Non-pigmented ciliary epithelial cell (primary cell): Measurements from ENCODE around the genes CALML3, ASB13 and GDI2.

DNA sequence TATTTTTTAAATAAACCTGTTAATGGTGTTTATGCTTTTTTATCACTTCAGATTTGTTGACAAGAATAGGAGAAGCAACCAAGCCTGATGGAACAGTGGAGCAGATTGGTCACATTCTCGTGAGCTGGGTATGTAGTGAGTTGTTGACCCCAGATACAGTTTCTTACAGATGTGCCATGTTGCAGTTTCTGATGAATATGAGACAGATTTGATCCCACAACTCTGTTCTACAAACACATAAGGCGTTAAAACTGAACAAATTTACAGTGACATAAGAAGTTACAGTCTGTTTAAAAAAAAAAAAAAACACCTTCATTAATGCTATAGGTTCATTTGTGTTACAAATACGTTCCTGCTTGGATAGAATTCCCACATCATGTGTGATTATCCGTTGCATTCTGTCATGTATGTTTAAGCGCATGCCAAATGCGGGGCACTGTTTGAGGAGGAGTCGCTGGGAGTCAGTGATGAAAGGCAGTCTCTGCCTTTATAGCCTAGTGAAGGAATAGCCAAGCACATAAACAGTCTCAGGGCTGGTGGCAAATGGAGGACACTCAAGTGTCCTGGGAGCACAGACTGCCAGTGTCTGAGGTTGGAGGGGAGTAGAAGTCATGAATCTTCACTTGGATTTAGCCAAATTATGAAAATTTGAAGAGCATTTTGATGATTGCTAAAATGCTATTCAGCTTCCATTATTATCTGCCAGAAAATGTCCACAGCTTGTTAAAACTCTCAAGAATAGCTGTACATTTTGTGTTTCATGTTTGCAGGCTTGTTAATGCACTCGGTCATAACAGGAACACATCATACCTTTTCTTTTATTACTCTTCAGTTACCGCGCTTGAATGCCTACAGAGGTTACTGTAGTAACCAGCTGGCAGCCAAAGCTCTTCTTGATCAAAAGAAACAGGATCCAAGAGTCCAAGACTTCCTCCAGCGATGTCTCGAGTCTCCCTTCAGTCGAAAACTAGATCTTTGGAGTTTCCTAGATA, 41.4 kb downstream of the NET1 start:
- RRBS, result no CpG with 5 or more reads among the region's 13 CpGs

- RRBS, result no CpG with 5 or more reads among the region's 5 CpGs
Observed at GRCh38 chr10:5457187-5458228, 41.9 kb downstream of the CALML5 start.

- RRBS, result no CpG with 5 or more reads among the region's 24 CpGs
Observed at GRCh38 chr10:5480370-5481105, 18.8 kb downstream of the CALML5 start.

- RRBS, result 98% methylated on average over 4 of the region's 37 CpGs
Observed at GRCh38 chr10:5524479-5525278, at the start of gene CALML3. TSS of gene CALML3 (plus strand) at chr10:5524961.

GRCh38 chr10:5584921-5585502, 60.3 kb downstream of the CALML3 start:
- RRBS, result no CpG with 5 or more reads among the region's 10 CpGs

DNA sequence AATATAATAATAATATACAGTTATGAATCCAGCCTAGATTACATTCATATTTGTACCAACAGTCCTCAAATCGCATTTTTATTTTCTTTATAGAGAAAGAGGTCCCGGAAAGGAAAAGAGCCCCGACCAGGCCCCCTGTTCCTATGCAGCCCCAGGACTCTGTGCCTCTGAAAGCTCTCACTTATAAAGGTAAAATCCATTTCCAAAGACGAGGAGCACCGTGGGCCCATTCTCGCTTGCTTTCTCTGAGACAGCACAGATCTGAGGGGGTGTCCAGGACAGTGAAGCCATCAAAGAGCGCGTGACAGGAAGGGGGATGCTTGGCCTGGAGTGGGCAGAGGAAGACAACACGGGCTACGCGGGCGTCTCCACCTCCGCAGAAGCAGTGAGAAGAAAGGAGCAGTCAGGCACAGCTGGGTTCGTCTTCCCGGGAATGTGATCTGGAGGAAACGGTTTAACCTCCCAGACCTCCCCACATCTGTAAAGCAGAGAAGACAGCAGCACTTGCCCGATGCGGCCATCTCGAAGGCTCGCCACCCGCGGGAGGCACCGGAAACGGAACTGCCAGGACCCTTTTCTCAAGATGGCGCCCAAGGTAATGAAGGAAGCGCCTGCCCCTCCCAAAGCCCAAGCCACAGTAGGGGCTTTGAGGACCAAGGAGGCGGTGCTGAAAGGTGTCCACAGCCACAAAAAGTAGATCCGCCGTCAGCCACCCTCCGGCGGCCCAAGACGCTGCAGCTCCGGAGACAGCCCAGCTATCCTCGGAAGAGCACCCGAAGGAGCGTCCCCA, 41.9 kb downstream of the ASB13 start:
- RRBS, result no CpG with 5 or more reads among the region's 36 CpGs

- RRBS, result 1% methylated on average over 39 of the region's 118 CpGs
Observed at GRCh38 chr10:5665862-5666878, at the start of gene ASB13. TSS of gene ASB13 (minus strand) at chr10:5666595.

DNA sequence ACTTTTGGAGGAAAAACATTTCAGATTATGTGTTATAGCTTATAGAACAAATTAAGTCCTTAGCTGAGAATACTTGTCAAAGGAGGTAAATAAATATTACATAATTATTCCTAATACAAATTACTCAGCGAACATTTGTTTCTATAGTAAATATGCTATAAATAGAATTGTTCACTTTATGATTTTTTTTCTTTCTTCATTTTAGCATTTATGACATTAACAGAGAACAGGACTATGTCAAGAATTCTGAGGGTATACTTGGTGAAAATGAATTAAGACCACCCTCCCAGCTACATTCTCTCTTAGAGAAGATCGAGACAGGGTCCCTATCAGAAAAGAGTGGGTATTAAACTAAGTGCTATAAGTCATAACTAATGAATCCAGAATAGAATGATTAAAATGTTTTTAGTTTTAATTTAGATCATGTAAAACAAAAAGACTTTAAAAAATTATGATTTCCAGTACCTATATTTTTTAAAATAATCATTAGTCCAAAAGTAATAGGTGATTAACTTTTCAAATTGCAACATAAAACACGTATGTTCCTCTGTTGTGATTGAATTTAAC, 24.8 kb downstream of the TASOR2 start:
- RRBS, result no CpG with 5 or more reads among the region's 3 CpGs

DNA sequence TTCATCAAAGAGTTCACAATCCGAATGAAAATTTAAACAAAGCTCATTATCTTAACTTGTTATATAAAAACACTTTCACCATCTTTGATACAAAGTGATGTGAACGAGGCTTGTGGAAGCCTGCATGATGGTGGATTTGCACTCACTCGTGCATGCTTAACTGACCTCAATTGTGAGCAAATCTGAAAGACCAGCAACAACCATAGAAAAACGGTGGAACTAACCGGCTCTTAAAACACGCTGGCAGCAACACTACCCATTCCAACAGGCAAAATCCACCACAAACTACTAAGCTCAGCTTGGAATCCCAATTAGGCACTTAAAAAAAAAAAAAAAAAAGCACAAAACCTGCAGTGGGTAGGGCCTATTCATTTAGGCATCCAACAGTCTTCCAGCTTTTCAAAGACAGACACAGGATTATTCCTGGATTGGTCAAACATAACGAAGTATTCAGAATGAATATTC, 1.9 kb downstream of the GDI2 start:
- RRBS, result no CpG with 5 or more reads among the region's 7 CpGs

GRCh38 chr10:5812613-5813520, at the start of gene GDI2:
TSS of gene GDI2 (minus strand) at chr10:5813434.
- RRBS, result 2% methylated on average over 23 of the region's 87 CpGs

- RRBS, result 4% methylated on average over 1 of the region's 17 CpGs
Observed at GRCh38 chr10:5813989-5815116, 1.1 kb upstream of the GDI2 start.

GRCh38 chr10:5935481-5935849, 41.9 kb downstream of the IL15RA start:
- RRBS, result no CpG with 5 or more reads among the region's 8 CpGs

DNA sequence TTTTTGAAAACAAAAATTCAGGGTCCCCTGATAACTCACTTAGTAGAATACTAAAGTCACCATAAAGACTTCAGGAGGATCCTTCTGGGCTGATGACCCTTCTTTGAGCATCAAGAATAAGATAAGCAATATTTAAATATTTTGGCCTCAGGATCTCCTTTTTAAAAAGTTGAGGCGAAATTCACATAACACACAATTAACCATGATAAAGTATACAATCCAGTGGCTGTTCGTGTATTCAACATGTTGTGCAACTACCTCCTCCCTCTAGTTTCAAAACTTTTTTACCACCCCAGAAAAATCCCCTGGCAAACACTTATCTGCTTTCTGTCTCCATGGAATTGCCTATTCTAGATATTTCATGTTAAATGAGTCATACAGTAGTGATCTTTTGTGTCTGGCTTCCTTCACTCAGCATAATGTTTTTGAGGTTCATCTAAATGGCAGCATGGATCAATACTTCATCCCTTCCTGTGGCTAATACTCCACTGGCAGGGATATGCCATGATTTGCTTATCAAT, 31.8 kb upstream of the IL15RA start:
- RRBS, result no CpG with 5 or more reads among the region's 2 CpGs

DNA sequence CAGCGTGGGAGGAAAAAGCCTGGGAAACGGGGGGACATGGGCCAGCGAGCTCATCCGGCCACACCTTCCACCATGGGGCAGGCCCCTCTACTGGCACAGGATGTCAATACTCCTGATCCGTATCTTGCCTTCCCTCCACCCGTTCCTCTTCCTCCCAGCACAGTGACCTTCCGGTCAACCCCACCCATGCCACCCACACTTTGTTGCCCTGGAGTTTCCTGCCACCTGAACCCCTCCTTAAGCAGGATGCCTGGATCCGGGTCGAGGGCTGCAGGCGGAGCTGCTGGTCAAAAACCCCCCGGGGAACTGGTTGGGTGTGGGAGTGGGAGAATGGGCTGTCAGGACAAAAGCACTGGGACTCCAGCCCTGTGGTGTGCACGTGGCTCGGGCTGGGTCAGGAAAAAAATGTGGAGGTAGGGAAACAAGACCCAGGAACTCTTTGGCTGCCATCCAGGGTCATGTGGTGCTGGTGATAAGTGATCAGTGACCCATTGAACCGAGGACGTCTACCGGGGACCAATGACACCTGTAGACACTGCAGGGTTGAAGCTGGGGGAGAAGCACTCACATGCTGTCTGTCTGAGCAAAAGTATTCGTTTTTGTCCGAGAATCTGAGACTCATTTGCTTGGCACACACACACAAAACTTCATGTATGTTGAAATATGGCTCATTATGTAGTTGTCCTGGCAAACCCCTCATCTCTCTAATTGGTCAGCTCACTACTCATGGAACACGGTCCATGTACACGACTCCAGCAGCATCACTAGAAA, 8.1 kb downstream of the IL2RA start:
- RRBS, result 77% methylated on average over 5 of the region's 20 CpGs

DNA sequence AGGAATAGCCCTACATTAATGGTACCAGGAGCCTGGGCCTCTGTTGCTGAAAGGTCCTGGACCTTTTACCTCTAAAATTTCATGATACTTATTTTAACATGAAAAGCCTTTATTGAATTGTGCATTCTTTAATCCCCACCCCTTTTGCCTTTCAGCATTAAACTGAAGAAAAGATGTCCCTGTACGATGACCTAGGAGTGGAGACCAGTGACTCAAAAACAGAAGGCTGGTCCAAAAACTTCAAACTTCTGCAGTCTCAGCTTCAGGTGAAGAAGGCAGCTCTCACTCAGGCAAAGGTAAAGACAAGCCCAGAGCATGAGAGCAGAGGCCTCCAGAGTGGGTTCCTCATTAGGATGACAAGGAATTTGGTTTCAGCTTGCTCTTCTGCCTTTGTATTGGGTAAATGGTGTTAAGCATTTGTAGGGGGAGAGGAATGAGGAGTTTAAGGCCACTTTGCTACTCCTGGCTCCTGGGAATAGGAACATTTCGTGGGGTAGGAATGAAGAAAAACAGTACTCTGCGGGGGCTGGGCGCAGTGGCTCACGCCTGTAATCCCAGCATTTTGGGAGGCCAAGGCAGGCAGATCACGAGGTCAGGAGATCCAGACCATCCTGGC, 8.2 kb downstream of the RBM17 start:
- RRBS, result no CpG with 5 or more reads among the region's 6 CpGs

GRCh38 chr10:6112181-6112542, 23.3 kb downstream of the RBM17 start:
- RRBS, result no CpG with 5 or more reads among the region's 12 CpGs

DNA sequence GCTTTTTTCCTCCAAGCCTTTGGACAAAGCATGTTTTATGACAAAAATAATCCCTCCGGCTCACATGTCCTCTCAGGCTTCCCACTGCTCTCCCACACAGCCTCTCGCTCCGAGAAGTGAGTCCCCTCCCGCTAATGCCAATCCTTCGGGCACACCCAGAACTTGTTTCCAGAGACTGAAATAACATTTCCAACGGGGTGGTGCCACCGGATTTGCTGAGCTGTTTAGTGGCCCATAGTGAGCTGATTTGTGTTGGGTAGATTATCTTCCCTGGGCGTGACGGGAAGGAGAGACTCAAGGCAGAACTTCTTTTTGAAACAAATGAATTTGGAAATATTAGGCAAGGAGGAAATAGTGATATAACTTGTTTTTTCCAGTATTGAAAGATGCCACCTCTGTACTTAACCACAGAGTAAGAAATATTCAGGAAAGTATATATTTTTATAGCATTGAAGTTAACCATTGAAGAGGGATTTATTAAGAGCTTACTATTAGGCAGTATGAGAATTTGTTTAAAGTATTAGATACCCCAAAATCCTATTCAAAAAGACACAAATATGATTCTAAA, 36.0 kb downstream of the RBM17 start:
- RRBS, result no CpG with 5 or more reads among the region's 9 CpGs

DNA sequence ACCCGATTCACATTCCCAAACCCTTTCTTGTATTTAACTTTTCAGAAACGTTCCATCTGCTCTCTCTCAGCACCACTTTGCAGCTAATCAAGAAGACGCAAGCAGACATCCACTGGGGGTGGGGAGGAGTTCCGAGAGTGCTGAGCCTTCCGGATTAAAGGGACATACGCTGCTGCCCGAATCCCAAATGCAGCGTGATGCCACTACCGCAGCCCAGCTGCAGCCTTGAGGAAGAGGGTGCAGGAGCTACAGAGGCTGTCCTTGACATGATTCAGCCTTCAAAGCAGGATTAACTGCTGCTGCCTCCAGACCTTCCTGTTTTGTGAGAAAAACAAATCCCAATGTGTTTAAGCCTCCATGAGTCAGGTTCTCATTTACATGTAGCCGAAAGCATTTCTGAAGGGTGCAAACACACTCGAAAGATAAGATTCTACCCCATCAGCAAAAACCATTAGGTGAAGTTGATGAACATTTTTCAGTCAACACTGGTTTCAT, 40.0 kb downstream of the RBM17 start:
- RRBS, result no CpG with 5 or more reads among the region's 11 CpGs

- RRBS, result no CpG with 5 or more reads among the region's 6 CpGs
Observed at GRCh38 chr10:6199033-6199500, 3.7 kb upstream of the PFKFB3 start.

DNA sequence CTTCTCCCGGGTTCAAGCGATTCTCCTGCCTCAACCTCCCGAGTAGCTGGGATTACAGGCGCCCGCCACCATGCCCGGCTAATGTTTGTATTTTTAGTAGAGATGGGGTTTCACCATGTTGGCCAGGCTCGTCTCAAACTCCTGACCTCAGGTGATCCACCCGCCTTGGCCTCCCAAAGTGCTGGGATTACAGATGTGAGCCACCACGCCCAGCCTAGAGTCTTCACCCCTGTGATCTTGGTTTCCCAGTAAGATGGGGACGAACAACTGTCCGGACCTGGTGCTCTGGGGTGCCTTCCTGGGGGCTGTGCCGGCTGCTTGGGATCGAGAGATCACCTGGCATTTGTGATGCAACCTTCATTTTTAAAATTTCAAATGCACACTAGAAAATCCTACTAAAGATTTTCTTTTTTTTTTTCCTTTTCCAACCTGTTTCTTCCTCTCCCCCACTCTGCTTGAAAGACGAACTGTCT, 28.1 kb downstream of the PFKFB3 start:
- RRBS, result no CpG with 5 or more reads among the region's 14 CpGs